ENCODE measurements around a stretch of chr21.

DNA sequence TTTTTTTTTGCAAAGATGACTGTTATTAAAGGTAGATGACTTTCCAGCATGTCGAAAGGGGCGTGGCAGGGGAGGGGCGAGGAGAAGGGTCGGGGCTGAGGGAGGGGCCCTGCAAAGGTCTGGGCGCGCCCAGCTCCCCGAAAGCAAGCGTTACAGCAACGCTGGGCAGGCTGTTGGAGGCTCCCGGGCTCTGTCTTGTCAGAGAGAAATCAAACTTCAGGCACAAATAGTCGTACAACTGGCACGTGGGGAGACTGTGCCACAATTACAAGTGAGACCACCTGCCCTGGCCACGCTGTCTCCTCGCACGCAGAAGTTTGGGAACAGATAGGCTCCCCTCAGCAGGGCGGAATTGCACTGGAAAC, 2907.7 kb upstream of the TPTE start:
- RRBS, result no CpG with 5 or more reads among the region's 16 CpGs

DNA sequence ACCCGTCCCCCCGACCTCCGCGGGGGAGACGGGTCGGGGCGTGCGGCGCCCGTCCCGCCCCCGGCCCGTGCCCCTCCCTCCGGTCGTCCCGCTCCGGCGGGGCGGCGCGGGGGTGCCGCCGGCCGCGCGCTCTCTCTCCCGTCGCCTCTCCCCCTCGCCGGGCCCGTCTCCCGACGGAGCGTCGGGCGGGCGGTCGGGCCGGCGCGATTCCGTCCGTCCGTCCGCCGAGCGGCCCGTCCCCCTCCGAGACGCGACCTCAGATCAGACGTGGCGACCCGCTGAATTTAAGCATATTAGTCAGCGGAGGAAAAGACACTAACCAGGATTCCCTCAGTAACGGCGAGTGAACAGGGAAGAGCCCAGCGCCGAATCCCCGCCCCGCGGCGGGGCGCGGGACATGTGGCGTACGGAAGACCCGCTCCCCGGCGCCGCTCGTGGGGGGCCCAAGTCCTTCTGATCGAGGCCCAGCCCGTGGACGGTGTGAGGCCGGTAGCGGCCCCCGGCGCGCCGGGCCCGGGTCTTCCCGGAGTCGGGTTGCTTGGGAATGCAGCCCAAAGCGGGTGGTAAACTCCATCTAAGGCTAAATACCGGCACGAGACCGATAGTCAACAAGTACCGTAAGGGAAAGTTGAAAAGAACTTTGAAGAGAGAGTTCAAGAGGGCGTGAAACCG, 2263.4 kb upstream of the TPTE start:
- RRBS, result no CpG with 5 or more reads among the region's 91 CpGs

- RRBS, result no CpG with 5 or more reads among the region's 4 CpGs
Measured at GRCh38 chr21:8996788-8997872, 1524.3 kb upstream of the TPTE start.

GRCh38 chr21:10412849-10413880, 108.2 kb upstream of the TPTE start:
- RRBS, result 2% methylated on average over 2 of the region's 30 CpGs

DNA sequence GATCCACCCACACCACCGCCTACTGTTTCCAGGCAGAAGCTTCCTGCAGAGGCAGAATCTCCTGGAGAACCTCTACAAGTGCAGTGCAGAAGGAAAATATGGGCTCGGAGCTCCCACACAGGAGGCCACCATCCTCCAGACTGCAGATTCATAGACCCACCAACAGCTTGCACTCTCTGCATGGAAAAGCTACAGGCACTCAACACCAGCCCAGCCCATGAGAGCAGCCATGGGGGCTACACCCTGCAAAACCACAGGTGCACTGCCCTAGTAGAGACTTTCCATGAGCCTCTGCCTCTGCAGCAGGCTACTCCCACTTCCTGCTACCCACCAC, 284.1 kb downstream of the POTED start:
- RRBS, result no CpG with 5 or more reads among the region's 2 CpGs

- RRBS, result no CpG with 5 or more reads among the region's 2 CpGs
Measured at GRCh38 chr21:14048347-14048910, 162.3 kb downstream of the LIPI start.

GRCh38 chr21:14480631-14480903, 65.5 kb downstream of the SAMSN1 start:
- RRBS, result no CpG with 5 or more reads among the region's 1 CpG

- RRBS, result no CpG with 5 or more reads among the region's 9 CpGs
Measured at GRCh38 chr21:14541658-14542395, 4.3 kb downstream of the SAMSN1 start.

GRCh38 chr21:14548626-14549286, 2.6 kb upstream of the SAMSN1 start:
- RRBS, result no CpG with 5 or more reads among the region's 3 CpGs

DNA sequence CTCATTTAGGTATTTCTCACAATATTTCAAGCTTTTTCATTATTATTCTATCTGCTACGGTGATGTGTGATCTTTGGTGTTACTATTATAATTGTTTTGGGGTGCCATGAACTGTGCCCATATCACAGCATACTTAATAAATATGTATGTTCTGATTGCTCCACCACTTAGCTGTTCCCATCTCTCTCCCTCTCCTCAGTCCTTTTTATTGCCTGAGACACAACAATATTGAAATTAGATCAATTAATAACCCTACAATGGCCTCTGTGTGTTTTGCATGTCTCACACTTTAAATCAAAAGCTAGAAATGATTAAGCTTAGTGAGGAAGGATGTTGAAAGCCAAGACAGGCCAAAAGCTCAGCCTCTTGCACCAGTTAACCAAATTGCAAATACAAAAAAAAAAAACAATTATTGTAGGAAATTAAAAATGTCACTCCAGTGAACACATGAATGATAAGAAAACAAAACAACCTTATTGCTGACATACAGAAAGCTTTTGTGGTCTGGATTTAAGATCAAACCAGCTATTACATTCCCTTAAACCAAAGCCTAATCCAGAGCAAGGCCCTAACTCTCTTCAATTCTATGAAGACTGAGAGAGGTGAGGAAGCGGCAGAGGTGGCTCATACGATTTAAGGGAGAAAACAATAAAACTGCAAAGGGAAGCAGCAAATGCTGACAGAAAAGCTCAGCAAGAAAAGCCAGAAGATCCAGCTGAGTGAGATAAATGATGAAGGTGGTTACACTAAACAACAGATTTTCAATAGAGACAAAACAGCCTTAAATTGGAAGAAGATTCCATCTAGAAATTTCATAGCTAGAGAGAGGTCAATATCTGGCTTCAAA, 81.8 kb downstream of the NRIP1 start:
- RRBS, result no CpG with 5 or more reads among the region's 3 CpGs

DNA sequence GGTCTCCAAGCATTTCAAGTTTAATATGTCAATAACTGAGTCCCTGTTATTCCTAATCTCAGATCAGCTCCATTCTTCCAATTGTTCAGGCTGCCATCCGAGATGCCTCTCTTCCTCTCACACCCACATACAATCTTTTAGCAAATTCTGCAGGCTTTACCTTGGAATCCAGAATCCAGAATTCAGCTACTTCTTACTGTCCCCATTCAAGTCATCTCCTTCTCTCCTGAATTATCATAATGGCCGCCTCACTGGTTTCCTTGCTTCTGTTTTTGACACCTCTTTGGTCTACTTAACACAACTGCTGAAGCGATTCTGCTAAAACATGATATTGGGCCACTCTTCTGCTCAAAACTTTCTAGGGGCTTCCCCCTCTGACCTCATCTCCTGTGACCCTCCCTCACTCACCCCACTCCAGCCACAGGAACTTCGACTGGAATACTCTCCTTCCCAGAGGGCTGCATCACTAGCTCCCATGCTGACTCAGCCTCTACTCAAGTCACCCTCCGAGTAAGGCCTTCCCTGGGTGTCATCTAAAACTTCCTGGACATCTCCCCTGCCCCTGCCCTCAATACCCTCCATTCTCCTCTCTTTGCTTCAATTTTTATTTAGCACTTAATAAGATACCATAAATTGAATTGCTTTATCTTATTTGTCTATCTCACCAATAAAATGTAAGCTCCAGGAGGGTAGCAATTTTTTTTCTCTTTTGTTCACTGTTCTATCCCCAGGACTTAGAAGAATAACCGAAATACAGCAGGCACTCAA, 35.7 kb downstream of the NRIP1 start:
- RRBS, result no CpG with 5 or more reads among the region's 6 CpGs

GRCh38 chr21:15052438-15053450, 12.1 kb downstream of the NRIP1 start:
- RRBS, result no CpG with 5 or more reads among the region's 8 CpGs

- RRBS, result no CpG with 5 or more reads among the region's 2 CpGs
Measured at GRCh38 chr21:15059038-15059839, 5.6 kb downstream of the NRIP1 start.

DNA sequence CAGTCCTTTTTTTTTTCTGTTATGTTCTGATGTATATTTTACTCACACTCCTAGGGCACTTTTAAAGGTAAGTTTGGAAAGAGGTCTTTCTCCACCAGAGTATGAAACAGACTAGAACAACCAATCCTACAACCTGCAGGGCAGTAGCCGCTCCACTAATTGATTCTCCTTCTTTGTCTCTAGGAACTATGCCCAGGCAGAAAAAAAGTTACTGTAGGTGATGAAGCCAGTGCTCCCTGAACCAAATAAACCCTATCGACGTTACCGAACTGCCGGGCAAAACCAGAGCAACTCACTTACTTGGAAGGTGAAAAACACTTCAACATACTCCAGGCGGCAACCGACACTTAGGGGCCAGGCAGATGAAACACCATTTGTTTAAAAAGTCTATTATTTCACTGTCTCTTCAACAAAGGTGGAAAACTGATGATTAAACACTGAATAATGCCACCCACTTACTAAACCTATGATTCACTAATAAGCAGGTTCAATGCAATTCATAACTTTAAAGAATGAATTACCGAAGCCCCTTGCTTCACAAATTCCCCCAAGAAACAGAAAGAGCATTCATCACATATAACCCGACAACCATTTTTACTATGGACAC, 1.7 kb downstream of the NRIP1 start:
- RRBS, result no CpG with 5 or more reads among the region's 9 CpGs

DNA sequence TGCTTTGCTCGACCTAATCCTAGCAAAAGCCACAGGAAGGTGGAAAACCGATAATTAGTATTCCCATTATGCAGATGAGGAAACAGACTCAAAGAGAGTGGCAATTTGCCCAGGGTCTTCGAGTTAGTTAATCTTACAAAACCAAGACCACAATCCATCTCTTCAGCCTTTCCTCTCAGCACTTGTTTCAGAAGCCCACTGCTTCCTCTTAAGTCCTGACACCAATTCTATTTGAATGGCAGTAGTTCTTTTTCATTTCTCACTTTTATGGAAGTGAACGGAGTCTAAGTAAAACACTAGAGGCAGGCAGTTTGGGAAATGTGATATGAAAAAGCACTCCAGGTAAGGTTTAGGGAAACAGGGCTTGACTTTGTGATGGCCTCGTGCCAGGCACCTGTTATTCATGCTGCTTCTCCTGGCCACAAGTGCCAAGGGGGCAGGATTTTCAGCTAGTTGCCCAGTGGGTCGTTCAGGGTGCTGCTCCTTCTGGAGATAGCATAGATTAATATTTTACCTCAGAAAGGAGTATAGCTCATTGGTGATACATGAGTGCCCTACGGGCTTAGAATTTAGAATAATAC, 76.6 kb upstream of the NRIP1 start:
- RRBS, result no CpG with 5 or more reads among the region's 7 CpGs

GRCh38 chr21:15192250-15192582, 127.4 kb upstream of the NRIP1 start:
- RRBS, result no CpG with 5 or more reads among the region's 1 CpG

DNA sequence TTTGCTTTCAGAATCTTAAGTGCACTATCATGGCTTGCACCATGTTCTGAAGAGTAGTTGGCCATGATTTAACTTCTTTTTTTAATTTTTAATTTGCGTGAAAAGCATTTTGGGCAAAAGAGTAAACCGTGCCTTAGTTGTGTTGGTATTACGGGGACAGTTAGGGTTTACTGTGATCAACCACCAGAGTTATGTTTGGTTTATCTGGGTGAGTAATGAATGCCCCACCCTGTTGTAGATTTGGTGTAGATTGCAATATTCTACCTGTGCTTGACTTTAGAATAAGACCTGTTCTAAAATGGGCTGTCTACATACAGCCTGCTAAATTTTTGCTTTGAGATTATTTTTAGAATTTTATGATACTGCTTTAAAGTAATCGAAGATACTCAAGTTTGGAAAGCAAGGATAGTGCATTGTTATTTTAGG, 1.4 kb downstream of the USP25 start:
- RRBS, result no CpG with 5 or more reads among the region's 4 CpGs

DNA sequence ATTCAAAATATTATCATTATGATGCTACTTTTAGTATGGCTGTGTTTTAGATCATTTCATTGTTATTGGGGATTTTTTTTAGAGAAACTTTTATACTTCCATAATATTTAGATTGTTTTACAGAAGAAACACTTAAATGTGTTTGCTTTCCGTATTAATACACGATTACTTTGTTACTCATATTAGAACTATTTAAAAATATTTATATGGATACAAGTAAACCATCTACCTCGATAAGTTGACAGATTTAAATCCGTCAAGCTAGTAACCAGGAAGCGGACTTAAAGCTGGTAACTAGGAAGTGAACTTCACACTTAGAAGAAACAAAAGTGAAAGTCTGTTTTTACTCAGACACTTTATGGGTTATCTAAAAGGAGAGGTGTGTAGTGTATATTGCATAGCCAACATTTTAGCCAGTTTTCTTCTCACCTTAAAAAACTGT, 2.4 kb downstream of the USP25 start:
- RRBS, result no CpG with 5 or more reads among the region's 5 CpGs

DNA sequence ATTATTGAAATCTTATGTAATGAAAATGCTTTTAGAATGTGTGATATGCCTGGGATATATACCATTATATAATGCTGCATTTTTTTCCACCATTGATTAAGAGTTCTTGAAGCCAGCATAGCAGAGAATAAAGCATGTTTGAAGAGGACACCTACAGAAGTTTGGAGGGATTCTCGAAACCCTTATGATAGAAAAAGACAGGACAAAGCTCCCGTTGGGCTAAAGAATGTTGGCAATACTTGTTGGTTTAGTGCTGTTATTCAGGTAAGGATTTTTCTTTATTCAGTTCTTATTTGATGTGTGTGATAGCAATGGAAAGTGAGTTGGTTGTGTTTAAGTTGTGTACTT, 61.6 kb downstream of the USP25 start:
- RRBS, result no CpG with 5 or more reads among the region's 2 CpGs